ENCODE data around the gene FASTKD1.

DNA sequence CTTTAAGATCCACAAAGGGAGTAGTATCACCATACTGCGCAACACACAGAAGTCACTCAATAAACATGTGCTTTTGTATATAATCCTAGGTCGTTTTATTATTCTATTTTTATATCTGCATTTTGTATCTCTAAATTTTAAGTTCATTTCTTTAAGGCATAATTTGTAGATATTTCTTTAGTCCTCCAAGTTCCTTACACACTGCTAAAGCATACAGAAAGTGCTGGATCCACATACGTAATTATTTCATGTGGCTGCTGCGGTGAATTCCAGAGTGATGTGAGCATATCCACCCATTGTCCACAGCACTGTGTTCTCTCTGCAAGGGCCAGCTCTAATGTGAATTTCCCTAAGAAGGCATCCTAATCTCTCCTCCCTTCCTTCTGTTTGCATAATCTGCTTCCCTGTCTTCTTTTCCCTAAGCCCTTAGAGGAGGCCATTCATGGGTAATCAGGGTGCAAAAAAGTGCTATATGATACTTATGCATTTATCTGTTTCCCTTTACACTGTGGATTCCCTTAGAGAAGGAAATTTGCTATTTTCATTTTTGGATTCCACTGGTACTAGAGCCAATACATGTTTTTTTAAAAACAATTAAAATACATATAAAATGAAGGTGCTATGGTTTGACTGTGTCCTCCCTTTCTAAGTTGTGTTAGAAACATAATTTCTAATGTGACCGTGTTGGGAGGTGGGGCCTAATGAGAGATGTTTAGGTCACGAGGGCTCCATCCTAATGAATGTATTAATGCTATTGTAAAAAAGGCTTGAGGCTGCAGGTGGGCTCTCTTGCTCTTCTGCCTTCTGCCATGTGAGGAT is 57.2 kb downstream of the COBLL1 start:
- PRO-cap, 7 experiments, result no peak in any of the 7 experiments
- RAMPAGE, long total RNA, 2 experiments, result no peak in any of the 2 experiments

GRCh38 chr2:164843598-164844172 is 2.1 kb upstream of the COBLL1 start:
- PRO-cap, 7 experiments, result no peak in any of the 7 experiments
- RAMPAGE, long total RNA, 2 experiments, result no peak in any of the 2 experiments

- PRO-cap, 7 experiments, result no peak in any of the 7 experiments
- RAMPAGE, long total RNA, 2 experiments, result no peak in any of the 2 experiments
Measured at GRCh38 chr2:164898241-164898841, 56.7 kb upstream of the COBLL1 start.

DNA sequence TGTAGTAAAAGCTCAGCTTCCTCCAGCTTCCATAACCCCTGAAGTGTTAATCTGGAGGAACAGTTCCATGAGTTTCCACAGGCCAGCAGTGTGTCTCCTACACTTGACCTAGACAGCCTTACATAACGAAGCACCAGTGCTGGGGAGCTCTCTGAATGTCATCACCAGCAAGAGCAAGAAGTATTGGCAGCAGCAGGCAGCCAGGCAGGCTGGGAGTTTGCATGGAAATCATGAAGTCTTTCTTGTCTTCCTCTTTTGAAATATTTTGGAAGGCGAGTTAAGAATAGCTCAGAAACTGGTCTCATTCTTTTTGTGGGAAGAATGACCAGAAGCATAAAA is 21.2 kb upstream of the SCN1A start:
- PRO-cap, 7 experiments, result no peak in any of the 7 experiments
- RAMPAGE, long total RNA, 2 experiments, result no peak in any of the 2 experiments

DNA sequence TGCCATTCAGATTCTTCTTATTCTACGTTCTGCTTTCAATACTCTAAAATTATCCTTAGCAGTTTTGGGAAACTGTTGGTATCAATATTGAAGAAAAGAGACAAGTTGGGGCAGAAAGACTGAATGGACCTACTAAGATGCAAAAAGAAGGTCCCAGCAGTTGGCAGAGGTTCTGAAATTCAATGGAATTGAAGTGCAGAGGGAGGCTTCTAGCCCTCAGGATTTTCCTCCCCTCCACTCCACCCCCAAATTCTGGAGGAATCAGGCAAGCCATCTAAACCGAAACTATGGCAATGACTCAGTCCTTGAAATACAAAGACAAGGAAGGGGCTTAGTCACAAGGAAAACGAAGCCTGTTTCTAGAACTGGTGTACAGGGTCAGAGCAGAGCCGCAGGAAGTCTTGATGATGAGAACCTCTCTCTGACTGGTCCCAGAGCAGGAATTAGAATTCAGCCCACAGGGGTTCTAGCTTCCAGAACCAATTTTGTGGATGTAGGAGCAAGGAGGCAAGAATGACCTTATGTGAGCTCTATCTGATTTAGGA is 111.7 kb upstream of the SCN1A start:
- PRO-cap, 7 experiments, result no peak in any of the 7 experiments
- RAMPAGE, long total RNA, 2 experiments, result no peak in any of the 2 experiments

DNA sequence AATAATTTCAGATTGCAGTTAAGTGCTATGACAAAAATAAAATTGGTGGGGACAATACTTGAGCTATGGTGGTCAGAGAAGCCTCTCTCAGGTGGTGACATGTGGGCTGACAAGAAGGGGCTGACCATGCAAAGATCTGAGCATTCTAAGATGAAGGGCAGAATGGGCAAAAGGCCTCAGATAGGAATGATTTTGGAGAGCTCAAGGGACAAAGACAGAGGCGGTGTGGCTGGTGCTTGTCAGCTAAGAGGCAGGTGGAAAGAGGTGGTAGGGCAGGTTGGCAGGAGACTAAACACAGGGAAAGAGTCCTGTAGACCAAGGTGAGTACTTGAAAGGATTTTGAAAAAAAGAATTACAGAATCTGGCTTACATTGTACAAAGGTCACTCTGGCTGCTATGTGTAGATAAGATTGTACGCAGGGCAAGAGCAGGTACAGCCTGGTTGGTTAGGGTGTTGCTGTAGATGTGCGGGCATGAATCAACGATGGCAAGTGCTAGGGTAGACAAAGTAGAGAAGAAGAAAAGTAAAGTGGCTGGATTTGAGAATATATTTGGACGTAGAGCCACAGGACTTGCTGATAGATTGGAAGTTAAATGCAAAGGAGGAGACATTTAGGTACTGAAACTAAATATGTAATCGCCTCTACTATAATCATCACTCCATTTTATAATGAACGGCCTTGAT is 50.6 kb downstream of the STK39 start:
- PRO-cap, 7 experiments, result no peak in any of the 7 experiments
- RAMPAGE, long total RNA, 2 experiments, result no peak in any of the 2 experiments

DNA sequence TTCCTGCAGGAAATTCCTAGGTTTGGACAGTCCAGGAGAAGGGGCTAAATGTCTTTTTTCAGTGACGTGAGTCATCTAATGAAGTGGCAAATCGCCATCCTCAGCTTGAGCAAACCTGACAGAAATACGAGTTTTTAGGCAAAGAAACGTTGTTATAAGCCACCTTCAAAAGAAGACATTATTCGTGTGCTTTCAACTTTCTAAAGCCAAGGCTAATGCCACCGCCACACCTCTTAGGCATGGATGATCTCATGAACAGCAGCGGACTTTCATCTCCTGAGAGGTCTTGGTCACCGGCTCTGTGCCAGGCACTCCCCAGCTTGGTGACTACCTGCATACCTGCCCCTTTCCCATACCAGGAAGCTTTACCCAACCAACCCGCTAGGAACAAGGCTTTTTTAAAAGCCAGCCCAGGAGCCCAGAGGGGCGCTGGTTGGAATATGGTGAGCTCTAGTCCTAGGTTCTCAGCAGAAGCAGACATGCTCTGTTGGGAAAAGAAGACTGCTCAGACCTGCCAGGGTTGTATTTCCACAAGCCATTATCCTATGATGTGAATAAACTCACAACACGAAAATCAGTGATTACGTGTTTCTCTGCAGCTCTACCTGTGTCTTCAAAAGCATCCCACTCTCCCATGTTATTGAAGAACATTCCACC is 30.7 kb downstream of the STK39 start:
- PRO-cap, 7 experiments, result no peak in any of the 7 experiments
- RAMPAGE, long total RNA, 2 experiments, result no peak in any of the 2 experiments

DNA sequence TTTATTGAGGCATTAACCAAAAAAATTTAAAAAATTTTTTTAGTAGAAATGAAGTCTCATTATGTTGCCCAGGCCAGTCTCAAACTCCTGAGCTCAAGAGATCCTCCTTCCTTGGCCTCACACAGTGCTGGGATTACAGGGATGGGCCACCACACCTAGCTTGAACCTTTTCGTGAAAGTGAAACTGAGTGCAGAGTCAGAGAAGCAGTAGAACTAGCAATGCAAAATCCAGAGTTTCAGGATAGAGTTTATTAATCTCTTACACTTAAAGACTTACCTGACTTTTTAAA is 98.4 kb upstream of the CERS6 start:
- PRO-cap, 7 experiments, result no peak in any of the 7 experiments
- RAMPAGE, long total RNA, 2 experiments, result no peak in any of the 2 experiments

DNA sequence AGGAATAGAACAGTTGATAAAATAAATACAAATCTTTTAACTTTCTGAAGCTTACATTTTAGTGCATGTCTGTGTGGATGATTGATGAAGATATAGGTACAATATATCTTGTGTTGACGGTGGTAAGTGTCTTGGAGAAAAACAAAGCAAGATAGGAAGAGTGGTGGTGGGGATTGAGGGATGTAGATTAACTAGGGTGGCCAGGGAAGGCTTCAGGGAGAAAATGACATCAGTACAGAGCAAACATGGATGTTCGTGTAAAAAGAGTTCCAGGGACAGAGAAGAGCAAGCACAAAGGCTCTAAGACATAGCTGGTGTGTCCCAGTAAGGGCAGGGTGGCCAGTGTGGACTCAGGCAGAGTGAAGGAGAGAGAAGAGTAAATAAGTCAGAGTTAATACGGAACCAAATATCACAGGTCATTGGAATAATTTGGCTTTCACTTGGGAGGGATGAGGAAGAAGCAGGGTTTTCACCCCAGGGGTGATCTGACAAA is 2.7 kb upstream of the CERS6 start:
- PRO-cap, 7 experiments, result no peak in any of the 7 experiments
- RAMPAGE, long total RNA, 2 experiments, result no peak in any of the 2 experiments

DNA sequence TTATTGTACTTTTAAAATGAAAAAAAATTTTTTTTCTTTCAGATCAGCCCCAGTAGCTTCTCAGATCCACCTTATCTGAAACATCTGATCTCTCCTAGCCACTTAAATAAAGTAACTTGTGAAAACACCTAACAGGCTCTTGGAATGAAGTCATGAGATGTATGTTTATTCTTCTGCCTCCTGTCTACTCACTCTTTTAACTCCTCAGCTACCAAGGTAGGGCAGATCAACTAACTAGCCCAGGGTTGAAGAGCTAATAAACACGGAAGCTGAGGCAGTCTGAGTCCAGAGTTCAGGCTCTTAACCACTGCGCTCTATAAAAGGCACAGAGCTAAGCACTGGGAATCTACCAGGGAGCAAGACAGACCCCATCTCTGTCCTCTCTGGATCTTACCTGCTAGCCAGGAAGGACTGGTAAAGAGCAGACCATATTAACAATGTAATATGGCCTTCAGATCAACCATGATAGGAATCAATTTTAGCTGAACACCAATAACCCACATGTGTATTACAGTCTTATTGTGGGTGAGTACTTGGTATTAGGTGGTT is 37.2 kb downstream of the CERS6 start:
- PRO-cap, 7 experiments, result no peak in any of the 7 experiments
- RAMPAGE, long total RNA, 2 experiments, result no peak in any of the 2 experiments

DNA sequence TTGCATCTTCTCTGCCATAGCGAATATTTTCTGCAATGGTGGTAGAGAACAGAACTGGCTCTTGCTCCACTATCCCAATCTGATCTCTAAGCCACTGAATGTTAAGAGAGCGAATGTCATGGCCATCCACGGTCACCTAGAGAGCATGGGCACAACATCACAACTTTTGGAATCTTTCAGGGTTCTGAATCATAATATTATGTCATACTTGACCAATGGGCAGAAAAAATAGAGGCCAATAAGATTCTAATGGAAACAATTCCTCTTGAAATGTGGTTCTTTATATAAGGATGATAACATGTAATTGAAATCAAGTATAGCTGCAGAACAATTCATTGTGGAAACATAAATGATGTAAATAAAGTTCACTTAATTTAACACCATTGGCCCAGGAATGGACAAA is 59.2 kb downstream of the ABCB11 start:
- PRO-cap, 7 experiments, result no peak in any of the 7 experiments
- RAMPAGE, long total RNA, 2 experiments, result no peak in any of the 2 experiments

- PRO-cap, 7 experiments, result peak in 7 of 7 experiments; most common minus-strand start chr2:169573863 (in 5)
- RAMPAGE, long total RNA, 2 experiments, result start-site peak on the minus strand in 2 of 2 experiments, at chr2:169573780-169573877 at its widest, 32 to 43 reads per replicate
Measured at GRCh38 chr2:169573107-169574296, at the start of gene FASTKD1. TSS of gene FASTKD1 (minus strand) at chr2:169573865.

DNA sequence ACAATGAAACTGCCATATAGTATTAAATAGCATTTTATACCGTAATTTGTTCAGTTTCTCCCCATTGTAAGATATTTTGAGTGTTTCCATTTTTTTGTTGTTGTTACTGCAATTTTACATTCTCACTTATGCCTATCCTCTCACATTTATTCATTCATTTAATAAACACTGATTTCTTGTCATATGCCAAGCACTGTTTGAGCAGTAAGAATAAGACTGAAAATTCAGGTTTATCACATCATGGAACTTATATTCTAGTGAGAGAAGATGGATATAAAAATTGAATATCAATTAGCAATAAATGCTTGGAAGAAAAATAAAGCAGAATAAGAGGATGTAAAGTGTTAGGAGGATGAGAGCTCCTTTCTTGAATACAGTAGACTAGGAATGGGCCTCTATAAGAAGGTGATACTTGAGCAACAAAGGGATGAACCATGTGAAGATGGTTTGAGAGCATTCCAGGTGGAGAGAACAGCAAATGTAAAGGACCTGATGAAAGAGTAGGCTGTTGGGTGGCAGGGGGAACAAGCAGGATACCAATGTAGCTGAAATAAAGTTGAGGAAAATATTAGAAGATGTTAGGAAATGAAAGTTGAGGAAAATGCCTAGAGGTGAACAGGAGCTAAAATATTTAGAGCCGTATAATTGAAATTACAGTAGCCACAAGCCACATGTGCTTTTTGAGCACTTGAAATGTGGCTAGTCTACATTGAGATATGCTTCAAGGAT is 17.2 kb downstream of the PPIG start:
- PRO-cap, 7 experiments, result no peak in any of the 7 experiments
- RAMPAGE, long total RNA, 2 experiments, result no peak in any of the 2 experiments

DNA sequence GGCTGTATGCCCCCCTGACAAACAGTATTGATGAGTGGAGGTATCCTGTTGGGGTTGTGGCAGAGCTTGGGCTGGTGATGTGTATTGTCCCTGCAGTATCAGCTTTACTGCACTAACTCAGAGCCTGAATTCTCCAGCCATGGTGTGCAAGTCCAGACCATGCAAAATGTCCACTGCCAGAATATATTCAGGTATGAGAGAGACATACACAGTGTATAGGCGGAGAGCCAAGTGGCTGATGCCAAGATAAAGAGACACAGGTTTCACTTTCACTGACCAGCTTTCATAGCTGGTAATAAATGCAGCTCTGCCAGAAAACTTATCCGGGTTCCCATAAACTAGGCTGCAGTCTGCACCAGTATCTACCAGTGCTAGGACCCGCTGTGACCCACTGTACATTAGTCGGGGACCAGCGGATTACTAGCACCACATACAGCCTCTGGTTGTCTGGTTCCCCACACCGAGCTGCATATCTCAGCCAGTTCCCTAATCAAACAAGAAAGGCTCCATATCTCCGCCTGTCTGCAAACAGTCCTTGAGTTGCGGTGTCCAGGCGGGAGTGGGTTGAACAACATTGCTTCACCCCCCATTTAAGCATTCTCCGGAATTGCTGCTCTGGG is 18.3 kb upstream of the KLHL23 start:
- PRO-cap, 7 experiments, result peak in 1 of 7 experiments; most common minus-strand start position 566 of the sequence (in 1)
- RAMPAGE, long total RNA, 2 experiments, result no peak in any of the 2 experiments

- PRO-cap, 7 experiments, result peak in 4 of 7 experiments; most common minus-strand start chr2:169734711 (in 4)
- RAMPAGE, long total RNA, 2 experiments, result no peak in any of the 2 experiments
Measured at GRCh38 chr2:169734546-169735226, 1.1 kb downstream of the KLHL23 start.

GRCh38 chr2:169735481-169736151 is 2.0 kb downstream of the KLHL23 start:
- PRO-cap, 7 experiments, result no peak in any of the 7 experiments
- RAMPAGE, long total RNA, 2 experiments, result no peak in any of the 2 experiments

DNA sequence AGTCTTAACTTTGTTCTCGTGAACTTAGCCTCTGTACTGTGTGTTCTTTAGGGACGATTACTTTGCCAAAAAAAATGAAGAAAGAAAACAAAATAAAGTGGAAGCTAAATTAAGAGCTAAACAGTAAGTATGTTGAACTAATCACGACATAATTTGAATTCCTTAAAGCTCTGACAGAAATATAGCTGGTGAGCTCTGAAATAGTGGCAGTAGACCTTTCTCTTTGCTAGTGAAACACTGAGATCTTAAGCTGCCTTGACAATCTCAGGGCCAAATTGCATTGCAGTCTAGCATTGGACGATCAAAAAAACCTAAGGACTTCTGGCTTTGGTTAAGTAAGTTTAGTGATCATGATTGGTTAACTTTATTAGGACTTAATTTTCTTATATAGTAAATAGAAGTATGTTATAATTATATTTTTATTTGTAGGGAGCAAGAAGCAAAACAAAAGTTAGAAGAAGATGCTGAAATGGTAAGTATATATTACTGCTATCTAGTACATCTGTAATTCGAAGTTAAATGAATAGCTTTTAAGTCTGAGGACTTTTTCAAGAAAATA is 9.8 kb downstream of the SSB start:
- PRO-cap, 7 experiments, result no peak in any of the 7 experiments
- RAMPAGE, long total RNA, 2 experiments, result no peak in any of the 2 experiments

DNA sequence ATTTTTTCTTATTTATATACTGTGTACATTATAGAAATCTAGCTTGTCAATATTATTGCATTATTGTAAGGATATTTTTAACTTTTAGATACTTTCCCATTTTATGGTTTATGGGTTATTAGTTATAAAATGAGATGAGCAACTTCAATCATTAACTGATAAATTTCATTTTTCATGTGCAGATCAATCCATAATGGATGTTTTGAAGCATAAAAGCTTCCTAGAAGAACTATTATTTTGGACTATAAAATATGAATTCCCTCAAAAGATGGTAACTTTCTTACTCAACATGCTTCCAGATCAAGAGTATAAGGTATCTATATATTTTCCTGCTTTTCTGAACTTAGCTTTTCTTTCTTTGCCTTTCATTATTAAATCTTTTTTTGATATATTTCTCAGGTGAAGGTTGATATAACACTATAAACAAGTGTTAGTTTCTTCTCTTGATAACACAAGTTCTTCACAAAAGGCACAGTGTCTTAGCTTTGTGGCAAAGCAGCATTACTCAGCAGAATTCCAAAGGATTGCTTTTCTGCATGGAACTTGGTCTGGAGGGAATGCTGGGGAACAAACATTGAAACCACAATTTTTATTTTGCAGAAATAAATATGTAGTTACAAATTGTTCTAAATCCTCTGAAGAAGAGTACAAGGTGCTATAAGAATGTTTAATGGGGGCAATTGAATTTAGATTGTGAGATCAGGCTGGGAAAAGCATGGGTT is 67.9 kb downstream of the UBR3 start:
- PRO-cap, 7 experiments, result no peak in any of the 7 experiments
- RAMPAGE, long total RNA, 2 experiments, result no peak in any of the 2 experiments

DNA sequence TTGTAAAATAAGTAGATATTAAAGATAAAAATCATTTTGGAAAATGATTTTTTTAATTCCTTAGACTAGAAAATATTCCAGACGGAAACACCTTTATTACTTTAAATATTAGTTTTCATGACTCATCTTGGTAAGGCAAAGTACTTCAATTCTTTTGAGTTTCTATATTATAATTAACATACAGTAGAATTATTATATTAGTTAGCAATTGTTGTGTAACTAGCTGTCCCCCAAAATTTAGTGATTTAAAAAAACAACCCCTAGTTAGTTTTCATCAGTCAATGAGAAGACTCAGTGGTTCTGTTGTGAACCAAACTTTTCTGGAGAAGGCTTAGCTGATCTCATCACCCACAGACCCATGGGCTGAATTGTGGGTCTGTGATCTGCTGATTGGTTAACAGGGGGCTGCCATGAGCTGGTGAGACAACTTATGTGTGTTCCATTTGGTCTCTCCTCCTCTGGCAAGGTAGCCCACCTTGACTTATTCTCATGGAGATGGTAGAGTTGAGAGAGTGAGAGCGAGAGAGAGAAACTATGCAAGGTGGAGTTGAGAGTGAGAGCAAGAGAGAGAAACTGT is 155.4 kb downstream of the UBR3 start:
- PRO-cap, 7 experiments, result no peak in any of the 7 experiments
- RAMPAGE, long total RNA, 2 experiments, result start-site peak on the plus strand in 1 of 2 experiments, centred at position 385 of the sequence, 6 reads per replicate

DNA sequence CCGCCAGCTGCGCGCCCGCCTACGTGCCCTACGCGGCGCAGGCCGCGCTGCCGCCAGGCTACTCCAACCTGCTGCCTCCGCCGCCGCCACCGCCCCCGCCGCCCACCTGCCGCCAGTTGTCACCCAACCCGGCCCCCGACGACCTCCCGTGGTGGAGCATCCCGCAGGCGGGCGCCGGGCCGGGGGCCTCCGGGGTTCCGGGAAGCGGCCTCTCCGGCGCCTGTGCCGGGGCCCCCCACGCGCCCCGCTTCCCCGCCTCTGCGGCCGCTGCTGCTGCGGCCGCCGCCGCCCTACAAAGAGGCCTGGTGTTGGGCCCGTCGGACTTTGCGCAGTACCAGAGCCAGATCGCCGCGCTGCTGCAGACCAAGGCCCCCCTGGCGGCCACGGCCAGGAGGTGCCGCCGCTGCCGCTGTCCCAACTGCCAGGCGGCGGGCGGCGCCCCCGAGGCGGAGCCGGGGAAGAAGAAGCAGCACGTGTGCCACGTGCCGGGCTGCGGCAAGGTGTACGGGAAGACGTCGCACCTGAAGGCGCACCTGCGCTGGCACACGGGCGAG is 1.6 kb downstream of the SP5 start:
- PRO-cap, 7 experiments, result no peak in any of the 7 experiments
- RAMPAGE, long total RNA, 2 experiments, result no peak in any of the 2 experiments

Data from ovary (tissue), 7 donors.